Adrenal gland (tissue), 7 donors: ENCODE measurements around the genes GTF2F2, SIAH3 and ZC3H13.

DNA sequence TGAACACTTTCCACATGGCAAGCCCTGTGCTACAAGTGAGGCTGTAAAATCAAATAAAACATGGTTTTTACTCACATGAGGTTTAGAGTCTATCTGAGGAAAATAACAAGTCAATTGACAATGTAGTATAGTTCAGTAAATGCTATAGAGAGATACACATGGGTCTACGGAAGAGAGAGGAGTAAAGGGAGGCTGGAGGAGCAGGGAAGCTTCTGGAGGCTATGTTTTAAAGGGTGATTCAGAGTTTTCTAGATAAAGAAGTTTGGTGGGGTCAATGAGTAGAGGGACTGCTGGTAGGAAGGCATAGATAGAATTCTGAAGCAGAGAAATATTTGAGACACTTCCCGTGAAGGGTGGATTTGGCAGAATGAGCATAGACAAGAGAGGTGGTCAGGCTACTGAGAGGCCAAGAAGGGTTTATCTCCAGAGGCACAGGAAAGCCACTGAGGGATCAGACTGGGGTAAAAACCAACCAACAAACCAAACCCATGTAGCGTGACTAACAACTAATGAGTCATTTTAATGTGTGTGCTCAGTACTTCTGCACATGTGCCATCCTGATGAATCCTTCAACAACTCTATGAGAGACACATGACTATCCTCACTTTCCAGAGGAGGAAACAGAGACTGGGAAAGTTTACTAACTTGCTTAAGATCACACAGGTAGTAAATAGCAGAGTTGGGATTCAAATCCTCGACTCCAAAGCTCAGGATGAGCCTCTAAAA is 60.0 kb upstream of the SERP2 start:
- PRO-cap, 3 experiments, result no peak in any of the 3 experiments
- RAMPAGE, long total RNA, 4 experiments, result no peak in any of the 4 experiments
- RRBS, result no CpG with 5 or more reads among the region's 4 CpGs

DNA sequence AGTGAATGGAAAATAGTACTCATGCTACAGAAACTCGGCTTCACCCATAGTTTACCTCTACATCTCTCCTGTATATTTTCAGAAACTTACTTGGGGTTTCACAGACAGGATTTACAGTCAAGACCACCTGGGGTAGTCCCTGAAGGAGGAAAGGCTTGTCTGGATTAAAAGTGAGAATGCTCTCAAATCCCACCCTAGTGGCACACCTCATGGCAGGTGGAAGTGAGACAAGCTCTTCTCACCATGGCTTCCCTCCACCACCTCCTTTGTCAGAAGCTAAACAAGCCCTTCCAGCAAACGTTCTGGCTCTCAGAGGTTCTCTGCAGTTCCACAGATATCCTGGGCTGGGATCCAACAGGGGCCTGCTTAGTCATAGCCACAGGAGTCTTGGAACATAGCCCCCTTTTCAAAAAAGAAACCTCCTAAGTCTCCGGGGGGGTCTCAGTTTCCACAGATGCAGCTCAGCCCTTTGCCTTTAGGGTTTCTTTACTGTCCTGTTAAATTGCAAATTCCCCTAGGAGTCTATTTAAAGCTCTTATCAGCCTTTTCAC is 41.8 kb upstream of the SERP2 start:
- PRO-cap, 3 experiments, result no peak in any of the 3 experiments
- RAMPAGE, long total RNA, 4 experiments, result no peak in any of the 4 experiments
- RRBS, result no CpG with 5 or more reads among the region's 3 CpGs

GRCh38 chr13:44577210-44578010 is 1.3 kb upstream of the TSC22D1 start:
- PRO-cap, 3 experiments, result peak in 3 of 3 experiments; most common plus-strand start chr13:44577468 (in 3); most common minus-strand start chr13:44577844 (in 3)
- RAMPAGE, long total RNA, 4 experiments, result start-site peak on the minus strand in 1 of 4 experiments, at chr13:44577290-44577428 at its widest, 17 reads per replicate
- RRBS, result 1% methylated on average over 45 of the region's 92 CpGs

DNA sequence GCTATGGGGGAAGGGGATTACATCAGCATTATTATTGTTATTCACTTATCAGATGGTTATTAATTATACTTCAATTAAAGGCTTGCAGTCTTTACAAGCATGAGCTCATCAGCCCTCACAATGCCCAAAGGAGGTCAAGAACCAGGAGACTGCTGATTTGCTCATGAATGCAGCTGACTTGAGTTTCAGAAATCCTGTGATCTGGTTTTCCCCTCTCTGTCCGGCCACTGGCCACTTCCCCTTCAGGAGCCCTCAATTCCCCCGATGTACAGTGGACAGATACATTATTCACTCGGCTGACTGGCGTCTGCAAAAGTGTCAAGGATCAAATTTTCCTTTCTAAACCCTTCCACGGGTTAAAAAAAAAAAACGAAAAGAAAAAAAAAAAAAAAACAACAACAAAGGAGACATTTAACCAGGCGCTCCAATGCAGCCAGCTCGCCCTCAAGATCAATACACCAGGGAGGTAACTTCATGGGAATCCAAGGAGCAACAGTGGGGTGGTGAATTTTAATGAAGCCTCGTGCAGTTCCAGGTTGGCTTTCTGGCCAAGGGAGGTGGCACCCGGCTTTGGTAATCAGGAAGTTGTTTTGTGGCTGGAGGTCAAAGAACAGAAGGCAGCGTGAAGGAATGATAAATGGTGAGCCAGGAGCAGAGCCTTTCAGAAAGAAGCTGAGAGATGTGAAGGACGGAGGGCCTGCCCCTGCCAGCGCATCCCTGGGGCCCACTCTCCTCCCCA is 188.0 kb upstream of the TSC22D1 start:
- PRO-cap, 3 experiments, result no peak in any of the 3 experiments
- RAMPAGE, long total RNA, 4 experiments, result no peak in any of the 4 experiments
- RRBS, result no CpG with 5 or more reads among the region's 13 CpGs

GRCh38 chr13:44969867-44970253 is 19.4 kb downstream of the NUFIP1 start:
- PRO-cap, 3 experiments, result no peak in any of the 3 experiments
- RAMPAGE, long total RNA, 4 experiments, result no peak in any of the 4 experiments
- RRBS, result no CpG with 5 or more reads among the region's 1 CpG

GRCh38 chr13:45120098-45121130 is at the start of gene GTF2F2:
Gene GTF2F2, plus strand, starts transcription at chr13:45120510.
- PRO-cap, 3 experiments, result peak in 3 of 3 experiments; most common plus-strand start chr13:45120513 (in 2); most common minus-strand start chr13:45120379 (in 2)
- RAMPAGE, long total RNA, 4 experiments, result start-site peak on the plus strand in 4 of 4 experiments, at chr13:45120461-45120560 at its widest, 23 to 1,189 reads per replicate; start-site peak on the minus strand in 1 of 4 experiments, at chr13:45120381-45120404 at its widest, 11 reads per replicate
- RRBS, result under 1% methylated on average over 16 of the region's 54 CpGs

DNA sequence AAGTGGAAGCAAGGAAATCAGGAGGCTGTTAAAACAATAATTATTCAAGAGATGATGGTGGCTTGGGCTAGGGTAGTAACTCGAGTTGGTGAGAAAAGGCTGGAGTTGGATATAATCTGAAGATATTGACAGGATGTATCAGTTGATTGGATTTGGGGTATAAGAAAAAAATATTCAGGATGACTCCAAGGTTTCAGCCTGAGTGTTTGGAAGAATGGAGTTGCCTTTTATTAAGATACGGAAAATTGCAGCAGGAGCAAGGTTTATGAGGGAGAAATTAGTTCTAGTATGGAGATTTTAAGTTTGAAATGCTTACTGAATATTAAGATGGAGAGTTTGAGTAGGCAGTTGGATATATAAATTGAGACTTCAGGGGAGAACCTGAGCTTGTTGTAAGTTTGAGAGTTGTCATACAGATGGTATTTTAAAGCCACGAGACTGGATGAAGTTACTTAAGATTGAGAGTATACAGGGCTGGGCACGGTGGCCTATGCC is 10.2 kb downstream of the GTF2F2 start:
- PRO-cap, 3 experiments, result no peak in any of the 3 experiments
- RAMPAGE, long total RNA, 4 experiments, result no peak in any of the 4 experiments
- RRBS, result no CpG with 5 or more reads among the region's 4 CpGs

DNA sequence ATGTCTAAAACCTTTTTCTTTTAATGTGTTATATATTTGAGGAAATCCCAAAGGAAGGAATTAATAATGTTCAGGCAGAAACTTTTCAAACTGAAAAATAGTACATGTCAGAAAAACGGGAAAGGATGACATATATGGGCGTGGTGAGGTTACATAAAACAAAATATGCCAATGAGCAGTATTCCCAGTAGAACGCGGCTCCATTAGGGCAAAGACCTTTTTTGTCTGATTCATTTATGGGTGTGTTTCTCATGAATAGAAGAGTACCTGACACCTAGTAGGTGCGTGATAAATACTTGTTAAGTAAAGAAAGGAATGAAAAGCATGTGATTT is 18.9 kb upstream of the KCTD4 start:
- PRO-cap, 3 experiments, result peak in 2 of 3 experiments; most common plus-strand start position 181 of the sequence (in 2)
- RAMPAGE, long total RNA, 4 experiments, result no peak in any of the 4 experiments
- RRBS, result no CpG with 5 or more reads among the region's 5 CpGs

DNA sequence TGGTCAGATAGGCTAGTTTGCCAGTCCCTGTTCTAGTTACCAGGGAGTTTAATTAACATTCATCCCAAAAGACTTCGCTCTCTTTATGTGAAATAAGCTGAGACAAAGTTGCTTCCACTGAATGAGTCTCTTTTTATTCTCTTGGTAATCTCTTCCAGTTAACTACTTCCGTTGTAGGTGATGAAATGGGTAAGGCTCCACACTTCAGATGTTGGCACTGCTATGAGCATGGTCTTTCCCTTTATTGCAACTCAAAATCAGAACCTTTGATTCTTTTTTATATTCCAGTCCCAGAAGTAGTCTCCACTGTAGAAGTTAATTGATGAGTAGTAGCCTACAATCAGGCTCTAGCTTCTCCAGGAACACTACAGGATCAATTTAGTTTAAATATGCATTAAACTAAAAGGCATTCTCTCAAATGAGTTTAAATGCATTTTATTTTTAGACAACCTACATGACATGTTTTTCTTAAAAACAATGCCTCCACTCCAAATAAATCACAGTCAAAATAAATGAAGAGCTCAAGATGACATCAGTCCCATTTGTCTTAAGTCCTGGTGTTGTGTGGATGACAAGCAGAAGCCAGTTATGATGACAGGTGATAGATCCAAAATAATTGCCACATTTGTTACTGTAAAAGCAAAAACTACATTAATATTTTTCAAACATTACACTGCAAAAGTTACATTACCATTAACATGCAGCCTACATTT is 4.1 kb downstream of the TPT1 start:
- PRO-cap, 3 experiments, result peak in 1 of 3 experiments; most common minus-strand start position 130 of the sequence (in 1)
- RAMPAGE, long total RNA, 4 experiments, result no peak in any of the 4 experiments
- RRBS, result no CpG with 5 or more reads among the region's 2 CpGs

DNA sequence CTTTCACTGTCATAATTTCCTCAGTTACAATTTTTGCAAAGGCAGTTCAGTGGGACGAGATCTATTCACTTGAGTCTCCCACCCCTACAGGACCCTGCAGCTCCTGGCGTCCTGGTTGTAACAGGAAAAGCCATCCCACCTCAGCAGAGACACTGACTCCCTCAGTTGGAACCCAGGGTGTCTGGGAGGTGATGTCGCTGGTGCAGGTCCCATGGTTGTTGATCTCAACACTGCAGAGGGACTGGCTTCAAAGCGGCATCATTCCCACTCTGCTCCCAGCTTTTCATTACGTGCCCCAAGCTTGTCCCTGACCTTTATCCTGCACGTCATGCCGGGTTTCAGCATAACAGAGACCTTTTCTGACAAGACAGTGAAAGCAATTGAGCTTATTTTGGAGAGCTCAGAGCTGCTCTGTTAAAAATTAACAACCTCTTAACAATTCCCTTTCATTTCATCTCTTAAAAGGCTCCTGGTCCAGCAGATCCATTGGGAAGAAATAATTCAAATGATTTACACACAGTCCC is 17.6 kb upstream of the COG3 start:
- PRO-cap, 3 experiments, result peak in 1 of 3 experiments; most common plus-strand start position 384 of the sequence (in 1); most common minus-strand start position 243 of the sequence (in 1)
- RAMPAGE, long total RNA, 4 experiments, result no peak in any of the 4 experiments
- RRBS, result no CpG with 5 or more reads among the region's 7 CpGs

DNA sequence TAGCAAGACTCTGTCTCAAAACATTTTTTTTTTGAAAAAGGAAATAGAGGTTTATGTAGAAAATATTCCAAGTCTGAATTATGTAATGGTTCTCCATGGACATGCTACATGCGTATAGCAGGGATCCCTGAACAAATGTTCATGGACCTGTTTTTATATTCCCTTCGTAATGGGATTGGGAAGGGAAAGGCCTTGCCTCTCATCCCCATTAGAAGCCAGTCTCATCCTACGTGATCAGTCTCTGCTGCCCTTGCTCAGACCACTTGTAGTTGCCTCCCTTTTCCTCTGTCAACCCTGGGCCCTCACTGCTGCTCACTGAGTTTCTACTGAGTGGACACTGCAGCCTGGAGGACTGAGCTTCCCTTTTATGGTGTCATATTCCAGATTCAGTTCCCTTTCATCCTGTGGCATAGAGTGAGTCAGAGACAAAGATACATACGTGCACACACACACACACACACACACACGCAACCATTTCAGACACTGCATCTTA is 56.4 kb downstream of the COG3 start:
- PRO-cap, 3 experiments, result peak in 1 of 3 experiments; most common plus-strand start position 417 of the sequence (in 1); most common minus-strand start position 317 of the sequence (in 1)
- RAMPAGE, long total RNA, 4 experiments, result no peak in any of the 4 experiments
- RRBS, result no CpG with 5 or more reads among the region's 5 CpGs

DNA sequence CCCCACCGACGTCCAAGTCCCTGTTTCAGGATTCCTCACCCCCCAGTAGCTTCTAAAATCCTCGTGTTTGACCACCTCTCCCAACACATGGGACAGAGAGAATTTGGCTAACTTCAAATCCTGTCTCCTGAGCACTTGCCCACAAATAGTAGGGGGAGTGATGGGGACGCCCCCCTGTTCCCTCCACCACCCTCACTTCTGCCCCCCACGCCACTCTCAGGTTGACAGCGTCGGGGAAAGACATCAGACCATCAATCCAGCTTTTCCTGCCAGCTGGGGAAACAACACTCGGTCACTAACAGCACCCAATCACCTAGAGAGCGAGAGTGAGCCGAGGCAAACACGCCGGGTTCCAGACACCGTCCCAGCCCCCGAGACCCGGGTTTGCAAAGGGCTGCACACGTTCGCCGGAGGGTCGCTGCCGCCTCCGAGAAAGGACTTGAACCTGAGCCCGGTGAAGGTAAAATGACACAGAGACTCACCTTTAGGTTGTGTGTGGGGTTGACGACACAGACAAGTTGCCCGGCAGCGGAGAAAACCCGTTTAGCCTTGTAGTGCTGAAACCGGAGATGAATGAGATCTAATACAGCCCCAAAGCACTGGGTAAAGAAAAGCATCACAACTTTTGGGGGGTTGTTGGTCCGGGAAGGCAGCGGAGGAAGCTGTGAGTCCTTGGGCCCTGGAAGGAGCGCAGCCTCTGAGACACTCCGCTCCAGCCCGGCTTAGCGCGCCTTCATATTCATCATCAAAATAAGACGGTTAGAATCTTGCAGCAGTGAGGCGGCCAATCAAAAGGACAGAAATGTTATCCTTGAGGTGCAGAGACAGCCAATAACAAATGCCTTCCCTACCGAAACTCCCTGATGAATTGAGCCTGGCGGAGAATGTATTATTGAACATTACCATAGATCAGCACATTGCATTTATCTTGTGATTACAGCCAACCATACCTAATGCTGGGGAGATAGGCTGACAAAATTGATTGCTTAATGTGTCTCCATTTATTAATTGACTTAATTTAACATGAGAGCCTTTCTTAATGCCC is at the start of gene SIAH3:
SIAH3 (minus strand) TSS at position 741 of the 1,045 bp plus-strand sequence.
- PRO-cap, 3 experiments, result peak in 1 of 3 experiments; most common minus-strand start position 709 of the sequence (in 1)
- RAMPAGE, long total RNA, 4 experiments, result start-site peak on the minus strand in 2 of 4 experiments, centred at positions 739 to 743 of the sequence, 23 reads per replicate
- RRBS, result 5% methylated on average over 15 of the region's 38 CpGs

- PRO-cap, 3 experiments, result no peak in any of the 3 experiments
- RAMPAGE, long total RNA, 4 experiments, result no peak in any of the 4 experiments
- RRBS, result no CpG with 5 or more reads among the region's 6 CpGs
Measured at GRCh38 chr13:46038019-46038831, 14.3 kb downstream of the ZC3H13 start.

DNA sequence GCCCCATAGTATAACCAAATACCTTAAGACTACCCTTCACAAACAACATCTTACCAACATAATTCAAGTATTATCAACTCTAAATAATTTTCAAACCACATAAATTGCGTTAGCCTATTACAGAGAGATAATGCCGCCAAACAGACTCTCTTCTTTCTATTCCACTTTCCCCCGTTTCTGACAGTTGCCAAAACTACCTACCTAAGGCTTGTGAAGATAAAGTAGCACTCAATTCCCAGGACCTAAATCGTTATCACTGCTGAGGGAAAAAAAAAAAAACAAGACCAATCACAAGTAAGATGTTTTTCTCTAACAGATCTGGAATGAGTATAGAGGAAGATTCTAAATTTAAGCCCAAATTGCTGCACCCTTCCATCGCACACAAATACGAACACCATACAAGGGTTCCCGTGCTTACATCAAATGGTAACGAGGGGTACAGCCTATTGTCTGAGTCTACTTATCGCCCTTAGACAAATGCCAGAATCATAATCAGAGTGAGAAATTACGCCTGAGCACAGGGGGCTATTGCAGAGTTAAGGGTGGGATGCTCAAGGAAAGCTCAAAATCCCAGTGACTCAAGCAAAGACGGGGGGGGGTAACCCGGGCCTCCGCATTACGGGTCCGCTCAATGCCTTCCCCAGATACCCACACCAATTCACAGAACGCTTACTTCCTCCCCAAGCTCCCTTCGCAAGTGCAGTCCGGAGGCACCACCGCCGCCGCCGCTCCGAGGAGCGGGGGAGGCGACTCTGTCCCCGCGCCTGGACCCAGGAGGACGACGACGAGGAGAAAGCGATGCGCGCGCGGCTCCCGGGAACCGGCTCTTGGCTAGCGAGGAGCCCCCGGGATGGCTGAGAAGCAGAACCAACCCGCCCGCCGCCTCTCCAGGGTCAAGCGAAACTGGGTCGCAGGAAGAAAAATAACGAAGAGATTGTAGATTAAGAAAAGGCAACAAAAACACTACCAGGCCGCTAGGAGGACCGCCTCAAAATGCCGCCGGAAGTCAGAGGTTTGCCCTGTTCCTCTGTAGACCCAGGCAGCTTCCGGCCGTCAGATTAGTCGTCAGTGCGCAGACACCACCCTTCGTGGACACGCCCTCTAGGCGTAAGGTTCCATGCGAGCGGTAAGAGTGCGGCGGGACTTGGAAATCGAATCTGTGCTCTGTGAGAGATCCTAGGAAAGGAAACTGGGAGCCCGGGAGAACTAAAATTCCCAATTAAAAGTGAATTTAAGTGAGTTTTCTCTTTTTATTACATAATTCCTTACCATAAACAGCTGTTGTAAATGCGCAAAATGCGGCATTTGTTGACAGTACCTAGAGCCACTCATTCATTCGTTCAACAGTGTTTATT is at the start of gene ZC3H13:
ZC3H13 (minus strand) TSS at position 1,016 of the 1,355 bp plus-strand sequence.
- PRO-cap, 3 experiments, result peak in 3 of 3 experiments; most common plus-strand start position 1,118 of the sequence (in 2); most common minus-strand start position 1,016 of the sequence (in 3)
- RAMPAGE, long total RNA, 4 experiments, result start-site peak on the plus strand in 2 of 4 experiments, centred at positions 771 to 1,101 of the sequence, 6 reads per replicate; start-site peak on the minus strand in 4 of 4 experiments, centred at positions 990 to 1,005 of the sequence, 21 to 328 reads per replicate
- RRBS, result under 1% methylated on average over 20 of the region's 65 CpGs

- PRO-cap, 3 experiments, result no peak in any of the 3 experiments
- RAMPAGE, long total RNA, 4 experiments, result start-site peak on the minus strand in 1 of 4 experiments, at chr13:46150944-46151077 at its widest, 26 to 44 reads per replicate
- RRBS, result no CpG with 5 or more reads among the region's 6 CpGs
Measured at GRCh38 chr13:46150725-46151425, 31.1 kb downstream of the LCP1 start.

DNA sequence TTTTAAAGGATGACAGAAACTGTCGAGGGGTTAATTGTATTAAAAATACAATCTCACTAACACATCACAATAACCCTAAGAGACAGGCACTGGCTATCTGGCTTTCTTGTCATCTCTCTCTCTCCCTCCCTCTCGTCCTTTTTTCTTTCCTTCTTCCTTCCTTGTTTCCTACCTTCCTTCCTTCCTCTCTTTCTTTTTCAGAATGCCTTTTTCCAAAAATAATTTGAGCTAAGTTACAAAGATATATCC is 20.6 kb downstream of the LCP1 start:
- PRO-cap, 3 experiments, result no peak in any of the 3 experiments
- RAMPAGE, long total RNA, 4 experiments, result no peak in any of the 4 experiments
- RRBS, result no CpG with 5 or more reads among the region's 2 CpGs

GRCh38 chr13:46369191-46369573 is 17.9 kb downstream of the RUBCNL start:
- PRO-cap, 3 experiments, result no peak in any of the 3 experiments
- RAMPAGE, long total RNA, 4 experiments, result no peak in any of the 4 experiments
- RRBS, result no CpG with 5 or more reads among the region's 5 CpGs

GRCh38 chr13:46620158-46620909 is 67.4 kb downstream of the LRCH1 start:
- PRO-cap, 3 experiments, result no peak in any of the 3 experiments
- RAMPAGE, long total RNA, 4 experiments, result no peak in any of the 4 experiments
- RRBS, result no CpG with 5 or more reads among the region's 4 CpGs

DNA sequence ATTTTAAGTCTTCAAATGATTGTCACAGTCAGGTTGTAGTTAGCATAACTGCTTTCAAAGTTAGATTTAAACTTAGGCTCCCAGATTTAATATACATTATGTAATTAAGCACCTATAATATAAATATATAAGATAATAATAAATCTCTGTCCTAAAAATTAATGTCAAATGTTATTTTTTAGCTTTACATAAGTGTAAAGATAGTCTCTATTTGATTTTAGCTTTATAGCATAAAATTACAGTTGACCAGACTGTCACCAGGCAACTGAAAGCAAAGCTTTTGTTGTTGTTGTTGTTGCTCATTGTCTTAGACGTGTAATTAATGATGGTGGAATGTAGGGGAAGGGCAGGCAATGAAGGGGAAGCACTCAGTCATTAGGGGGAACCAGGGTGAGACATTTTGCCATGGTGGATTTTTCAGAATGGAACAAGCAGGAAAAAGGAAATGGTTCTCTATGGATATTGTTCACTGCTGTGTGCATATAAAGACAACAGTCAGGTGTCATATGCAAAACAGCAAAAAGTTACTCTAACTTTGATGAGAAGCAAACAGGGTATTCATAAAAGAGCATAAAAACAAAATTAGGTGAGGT is 110.2 kb downstream of the LRCH1 start:
- PRO-cap, 3 experiments, result no peak in any of the 3 experiments
- RAMPAGE, long total RNA, 4 experiments, result no peak in any of the 4 experiments
- RRBS, result no CpG with 5 or more reads among the region's 1 CpG

DNA sequence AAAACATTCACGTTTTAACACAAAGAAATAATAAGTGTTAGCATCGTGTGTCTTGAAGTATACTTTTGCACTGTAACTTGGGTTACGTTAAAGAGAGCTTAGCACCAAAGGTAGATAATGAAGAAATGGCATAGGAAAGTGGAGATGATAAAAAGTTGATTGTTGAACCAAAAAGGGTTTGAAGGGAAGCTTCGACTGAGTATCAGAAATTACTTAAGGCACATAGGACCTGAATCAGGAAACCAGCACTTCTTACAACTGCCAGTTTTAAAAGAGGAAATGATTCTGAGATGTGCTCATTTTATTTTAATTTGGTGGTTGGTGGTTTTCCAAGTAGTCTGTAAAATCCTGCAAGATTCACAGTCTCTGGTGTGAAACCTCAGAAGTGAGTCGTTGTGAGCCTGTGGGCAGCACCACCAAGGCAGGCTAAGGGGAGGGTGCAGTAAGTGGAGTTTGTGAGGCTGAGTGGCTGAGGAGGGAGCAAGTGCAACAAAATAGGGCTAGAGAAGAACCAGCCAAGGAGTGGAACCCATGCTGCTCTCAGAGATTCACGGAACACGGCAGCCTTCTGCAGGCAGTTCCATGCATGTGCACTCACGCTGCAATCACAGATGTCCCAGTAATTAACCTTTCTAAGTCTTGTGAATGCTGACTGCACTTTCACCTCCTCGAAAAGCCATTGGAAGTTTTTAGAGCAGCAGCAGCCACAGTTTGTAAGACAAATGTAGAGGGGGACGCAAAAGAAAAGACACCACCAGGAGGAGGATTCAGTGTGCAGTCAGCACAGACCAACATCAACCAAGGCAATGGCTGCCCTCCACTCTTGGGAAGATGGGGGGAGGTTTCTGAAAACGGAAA is 45.1 kb downstream of the ESD start:
- PRO-cap, 3 experiments, result no peak in any of the 3 experiments
- RAMPAGE, long total RNA, 4 experiments, result no peak in any of the 4 experiments
- RRBS, result no CpG with 5 or more reads among the region's 11 CpGs